OCI-LY7 (cell line): ENCODE data around the genes LCMT1 and C16orf82.

DNA sequence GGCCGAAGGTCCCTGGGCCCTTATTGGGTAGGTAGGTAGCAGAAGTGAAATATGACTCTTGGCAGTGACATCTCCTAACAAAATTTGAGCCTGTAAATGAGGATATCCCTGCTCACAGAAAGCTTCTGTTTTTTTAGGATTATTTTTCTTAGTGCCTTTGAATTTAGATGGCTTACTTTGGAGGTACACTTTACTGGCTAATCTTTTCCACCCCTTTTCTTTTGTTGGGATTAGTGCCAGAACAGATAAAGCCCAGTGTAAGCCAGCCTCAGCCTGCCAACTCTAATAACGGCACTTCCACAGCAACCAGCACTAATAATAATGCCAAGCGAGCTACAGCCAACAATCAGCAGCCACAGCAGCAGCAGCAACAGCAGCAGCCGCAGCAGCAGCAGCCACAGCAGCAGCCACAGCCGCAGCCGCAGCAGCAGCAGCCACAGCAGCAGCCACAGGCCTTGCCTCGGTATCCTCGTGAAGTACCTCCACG, 47.3 kb downstream of the TNRC6A start:
- PRO-cap: no peak
- RAMPAGE, long total RNA: no peak

- PRO-cap: no peak
- RAMPAGE, long total RNA: no peak
These were observed 54.9 kb upstream of the SLC5A11 start for GRCh38 chr16:24790776-24791267.

DNA sequence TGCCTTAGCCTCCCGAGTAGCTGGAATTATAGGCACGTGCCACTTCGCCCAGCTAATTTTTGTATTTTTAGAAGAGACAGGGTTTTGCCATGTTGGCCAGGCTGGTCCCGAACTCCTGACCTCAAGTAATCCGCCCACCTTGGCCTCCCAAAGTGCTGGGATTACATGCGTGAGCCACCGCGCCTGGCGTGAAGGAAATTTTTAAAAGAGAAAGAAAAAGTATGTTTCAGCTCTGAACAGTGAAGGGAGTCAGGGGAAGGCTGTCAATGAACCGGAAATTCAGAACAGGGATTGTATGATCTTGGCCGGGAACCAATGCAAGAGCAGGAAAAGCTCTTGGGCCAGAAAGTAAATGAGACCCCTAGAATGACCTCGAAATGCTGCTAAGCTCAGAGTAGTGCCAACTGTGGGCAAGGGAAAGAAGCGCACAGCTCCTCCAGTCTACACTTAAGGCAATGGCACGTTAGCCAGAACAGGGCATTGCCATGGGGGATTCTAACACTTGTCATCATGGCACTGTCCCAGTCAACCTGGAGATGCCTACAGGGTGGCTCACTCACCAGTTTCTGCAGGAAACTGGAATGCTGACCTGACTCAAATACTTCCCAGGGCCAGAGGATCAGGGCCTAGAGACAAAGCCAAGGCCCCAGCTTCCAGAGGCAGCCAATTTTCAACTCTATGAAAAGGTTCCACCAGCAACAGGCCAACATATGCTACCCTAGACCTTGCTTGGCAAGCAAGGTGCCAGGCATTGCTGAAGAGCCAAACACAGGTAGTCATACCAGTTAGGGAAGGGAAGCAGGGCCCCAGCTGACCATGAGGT, 35.1 kb downstream of the ARHGAP17 start:
- PRO-cap: no peak
- RAMPAGE, long total RNA: no peak

- PRO-cap: no peak
- RAMPAGE, long total RNA: no peak
These were observed 20.9 kb downstream of the ARHGAP17 start for GRCh38 chr16:24994203-24994702.

- PRO-cap: no peak
- RAMPAGE, long total RNA: no peak
These were observed 2.8 kb downstream of the ARHGAP17 start for GRCh38 chr16:25011990-25013082.

DNA sequence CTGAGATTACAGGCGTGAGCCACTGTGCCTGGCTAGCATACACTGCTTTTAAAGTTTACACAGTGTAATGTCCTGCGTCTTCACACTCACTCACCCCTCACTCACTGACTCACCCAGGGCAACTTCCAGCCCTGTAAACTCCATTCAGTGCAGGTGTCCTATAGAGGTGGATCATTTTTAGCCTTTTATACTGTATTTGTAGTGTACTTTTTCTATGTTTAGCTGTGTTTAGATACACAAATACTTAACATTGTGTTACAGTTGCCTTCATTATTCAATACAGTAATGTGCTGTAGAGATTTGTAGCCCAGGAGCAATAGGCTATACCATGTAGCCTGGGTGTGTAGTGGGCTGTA, 35.2 kb upstream of the ARHGAP17 start:
- PRO-cap: no peak
- RAMPAGE, long total RNA: no peak

DNA sequence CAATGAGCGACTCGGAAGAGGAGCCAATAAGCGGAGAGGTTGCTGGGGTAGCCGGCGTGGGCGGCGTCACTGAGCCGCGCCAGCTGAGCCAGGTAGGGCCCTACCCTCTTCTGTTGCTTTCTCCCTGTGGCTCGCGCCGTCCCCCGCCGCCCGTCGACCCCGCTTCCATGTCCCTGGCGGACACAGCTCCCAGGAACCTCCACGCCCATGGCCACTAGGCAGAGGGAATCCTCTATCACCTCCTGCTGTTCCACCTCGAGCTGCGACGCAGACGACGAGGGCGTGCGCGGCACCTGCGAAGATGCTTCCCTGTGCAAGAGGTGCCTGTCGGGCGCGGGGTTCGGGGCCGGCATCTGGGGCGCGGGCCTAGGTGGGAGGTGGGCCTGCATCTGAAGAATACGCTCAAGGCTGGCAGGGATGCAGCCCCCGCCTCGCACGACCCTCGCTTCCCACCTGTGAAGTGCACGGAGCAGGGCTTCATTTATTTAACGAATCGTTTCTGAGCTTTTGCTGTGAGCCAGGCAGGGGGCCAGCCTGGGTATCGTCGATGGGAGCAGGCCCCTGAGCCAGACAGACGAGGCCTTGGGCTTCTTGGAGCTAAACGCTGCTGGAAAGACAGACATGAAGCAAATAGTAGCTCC, at the start of gene LCMT1:
LCMT1 (plus strand) TSS at position 66 of the 641 bp plus-strand sequence.
- PRO-cap: bidirectional peak, plus-strand start at position 69 of the sequence, minus-strand start outside the sequence
- RAMPAGE, long total RNA: start-site peak on the plus strand centred at position 61 of the sequence, 33 bp wide, 116 and 56 reads in 2 replicates

GRCh38 chr16:27066666-27067151, at the start of gene C16orf82:
Gene C16orf82, plus strand, starts transcription at chr16:27066927.
- PRO-cap: no peak
- RAMPAGE, long total RNA: no peak

DNA sequence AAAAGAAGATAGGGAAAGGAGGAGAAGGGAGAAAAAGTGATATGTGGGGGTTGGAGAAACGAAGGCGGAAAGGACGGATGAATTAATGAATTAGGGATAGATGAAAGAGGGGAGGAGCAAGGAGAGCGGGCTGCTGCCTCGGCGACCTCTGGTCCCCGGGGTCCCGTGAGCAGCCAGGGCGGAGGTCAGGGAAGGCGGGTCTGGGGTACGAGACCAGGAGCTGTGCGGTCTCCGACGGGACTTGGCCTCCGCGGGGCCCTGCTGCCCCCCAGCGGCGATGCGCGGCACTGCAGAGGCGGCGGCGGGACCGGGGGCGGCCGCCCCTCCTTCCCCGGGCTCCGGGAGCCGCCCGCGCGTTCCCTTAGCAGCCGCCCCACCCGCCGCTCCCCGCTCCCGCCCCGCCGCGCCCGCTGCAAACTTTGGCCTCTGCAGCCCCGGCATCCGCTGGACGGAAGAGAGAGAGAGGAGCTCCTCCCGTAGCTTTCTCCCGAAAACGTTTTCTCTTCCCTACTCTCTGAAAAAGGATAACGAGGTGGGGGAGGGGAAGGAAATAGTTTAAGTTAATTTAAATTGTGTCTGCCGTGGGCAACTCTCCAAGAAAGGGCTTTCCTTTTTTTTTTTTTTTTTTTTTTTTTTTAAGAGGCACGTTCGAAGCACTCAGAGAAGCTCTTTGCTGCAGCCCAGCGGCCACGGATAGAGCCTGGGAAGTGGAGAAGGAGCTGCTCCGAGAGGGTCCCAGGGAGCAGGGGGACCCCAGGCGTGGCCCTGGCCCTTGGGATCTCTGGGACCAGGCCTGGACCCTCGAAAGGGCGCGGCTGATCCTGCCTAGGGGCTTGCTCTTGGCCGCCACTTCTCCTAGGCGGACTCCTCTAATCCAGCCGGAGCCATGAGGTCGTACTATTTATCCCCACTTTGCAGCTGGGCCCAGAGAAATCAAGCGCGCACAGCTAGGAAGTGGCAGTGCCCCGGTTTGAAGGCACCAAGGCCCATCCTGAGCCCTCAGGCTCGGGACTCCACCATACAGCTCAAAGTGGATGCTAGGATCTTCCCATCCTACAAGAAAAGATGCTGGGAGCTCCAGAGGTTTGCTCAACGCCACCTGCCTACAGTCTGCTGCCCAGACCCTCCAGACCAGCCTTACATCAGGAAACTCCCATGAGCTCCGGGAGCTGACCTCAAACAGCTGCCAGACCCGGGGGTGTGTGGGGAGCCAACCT, 43.2 kb downstream of the C16orf82 start:
- PRO-cap: no peak
- RAMPAGE, long total RNA: no peak

DNA sequence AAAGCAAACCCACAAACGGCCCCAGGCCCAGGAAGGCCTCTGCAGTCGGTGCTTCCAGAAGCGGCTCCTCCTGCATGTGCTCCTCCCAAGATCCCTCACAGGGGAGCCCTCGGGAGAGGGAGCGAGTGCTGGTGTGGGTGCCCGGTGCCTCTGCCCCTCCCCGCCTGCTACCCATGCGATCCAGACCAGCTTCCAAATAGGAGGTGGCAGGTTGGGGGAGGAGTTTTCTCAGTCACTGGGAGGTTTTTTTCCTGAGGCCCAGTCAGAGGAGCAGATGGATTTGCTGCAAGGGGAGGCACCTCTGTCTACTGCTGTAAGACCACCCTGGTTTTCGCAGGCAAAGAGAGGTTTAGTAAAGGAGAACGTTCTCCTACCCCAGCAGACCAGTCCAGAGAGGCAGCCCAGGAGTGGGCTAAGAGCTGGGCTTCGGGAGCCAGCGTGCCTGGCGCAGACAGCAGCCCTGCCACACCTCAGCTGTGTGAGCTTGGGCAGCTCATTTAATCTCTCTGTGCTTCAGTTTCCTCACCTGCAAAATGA, 16.0 kb downstream of the KDM8 start:
- PRO-cap: no peak
- RAMPAGE, long total RNA: no peak

DNA sequence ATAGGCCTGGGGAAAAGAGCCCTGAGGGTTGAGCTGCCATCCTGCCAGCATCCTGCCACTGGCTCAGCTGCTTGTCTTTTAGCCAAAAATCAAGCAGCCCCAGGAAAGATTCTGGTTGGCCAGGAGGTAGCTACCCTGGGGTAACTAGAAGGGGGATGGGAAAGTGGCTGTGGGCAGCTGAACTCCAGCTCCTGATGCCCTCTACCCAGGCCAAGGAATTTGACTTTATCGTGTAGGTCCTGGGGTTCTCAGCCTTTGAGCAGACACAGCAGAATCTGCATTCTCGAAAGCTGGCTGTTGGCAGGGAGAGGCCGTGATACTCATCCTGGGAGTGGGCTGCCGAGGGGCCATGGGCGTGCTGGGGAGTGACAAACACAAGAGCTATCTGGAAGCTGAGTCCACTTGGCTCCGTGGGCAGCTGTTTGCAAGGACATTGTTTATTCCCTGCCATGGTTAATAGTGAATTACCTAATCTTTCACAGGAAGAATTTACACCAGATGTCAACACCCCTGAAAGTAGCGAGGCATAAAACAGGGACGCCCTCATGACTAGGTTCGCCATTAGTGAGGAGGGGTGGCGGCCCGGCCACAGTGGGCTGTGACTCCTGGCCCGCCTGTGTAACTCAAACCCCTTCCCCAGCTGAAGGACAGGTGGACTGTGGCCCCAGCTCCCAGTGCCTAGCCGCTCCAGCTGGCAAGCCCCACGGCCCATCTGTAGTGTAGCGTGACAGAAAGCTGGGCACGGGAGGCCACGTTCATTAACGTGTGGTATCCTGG, 18.8 kb downstream of the KDM8 start:
- PRO-cap: no peak
- RAMPAGE, long total RNA: no peak

- PRO-cap: no peak
- RAMPAGE, long total RNA: no peak
These were observed 22.6 kb downstream of the KDM8 start for GRCh38 chr16:27225835-27226381.

GRCh38 chr16:27237219-27238025, 31.1 kb downstream of the NSMCE1 start:
- PRO-cap: bidirectional peak, plus-strand start at chr16:27237666, minus-strand start at chr16:27237567
- RAMPAGE, long total RNA: no peak

GRCh38 chr16:27339898-27340503, 26.2 kb downstream of the IL4R start:
- PRO-cap: no peak
- RAMPAGE, long total RNA: no peak

DNA sequence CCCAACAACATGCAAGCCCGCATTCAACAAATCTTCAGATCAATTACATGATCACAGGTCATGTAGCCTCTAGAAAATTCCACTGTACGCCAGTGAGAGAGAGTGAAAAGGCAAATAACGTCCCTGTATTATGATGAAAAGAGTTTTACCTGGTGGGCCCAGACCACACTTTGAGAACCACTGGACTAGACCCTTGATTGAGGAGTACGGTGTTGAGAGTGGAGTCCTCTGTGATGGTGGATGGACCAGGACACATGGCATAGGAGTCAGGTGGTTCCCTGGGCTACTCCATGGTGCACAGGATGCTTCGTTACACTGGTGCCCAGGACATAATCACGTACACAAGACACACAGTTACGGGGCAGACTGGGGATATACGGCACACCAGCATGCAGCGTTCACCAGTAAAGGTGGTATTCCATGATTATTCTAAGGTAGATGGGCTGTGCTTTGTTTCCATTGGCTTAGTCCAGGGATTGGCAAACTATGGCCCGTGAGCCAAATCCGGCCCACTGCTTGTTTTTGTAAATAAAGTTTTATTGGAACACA, 29.1 kb downstream of the IL4R start:
- PRO-cap: no peak
- RAMPAGE, long total RNA: no peak

DNA sequence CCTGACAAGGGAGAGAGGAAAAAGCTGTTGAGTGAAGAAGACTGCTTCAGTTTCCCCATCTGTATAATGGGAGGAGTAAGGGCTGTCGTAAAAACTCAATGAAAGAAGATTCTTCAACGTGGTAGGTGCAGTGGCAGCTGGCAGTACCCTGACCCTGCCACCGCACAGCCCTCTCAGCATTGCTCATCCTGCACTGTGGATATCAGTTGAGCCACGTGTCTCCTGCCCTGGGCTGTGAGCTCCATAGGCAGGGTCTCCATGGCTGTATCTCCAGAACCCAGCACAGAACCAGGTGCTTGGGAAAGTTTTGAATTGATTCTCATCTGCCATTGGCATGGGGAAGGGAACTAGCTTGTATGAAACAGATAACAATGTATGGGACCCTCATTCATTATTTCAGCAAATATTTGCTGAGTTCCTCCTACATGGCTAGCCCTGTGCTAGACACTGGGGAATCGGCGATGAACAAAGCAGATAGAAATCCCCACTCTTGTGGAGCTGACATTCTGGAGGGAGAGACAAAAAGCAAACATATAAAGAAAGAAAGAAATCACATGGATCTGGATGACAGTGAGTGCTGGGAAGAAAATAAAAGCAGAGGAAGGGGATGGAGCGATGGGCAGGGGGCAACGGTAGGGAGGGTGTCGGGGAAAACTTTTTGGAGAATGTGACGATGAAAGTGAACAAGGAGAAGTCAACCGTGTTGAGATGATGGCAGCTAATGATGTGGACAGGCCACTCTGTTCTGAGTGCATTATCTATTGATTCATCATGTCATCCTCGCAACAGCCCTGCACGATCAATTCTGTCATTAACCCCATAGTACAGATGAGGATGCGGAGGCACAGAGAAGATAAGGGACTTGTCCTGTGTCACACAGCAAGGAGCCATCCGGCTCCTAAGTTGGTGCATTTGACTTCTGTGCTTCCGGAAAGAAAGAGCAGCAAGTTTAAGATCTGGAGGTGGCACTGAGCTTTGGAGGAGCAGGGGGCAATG, 41.1 kb downstream of the IL4R start:
- PRO-cap: no peak
- RAMPAGE, long total RNA: no peak

- PRO-cap: no peak
- RAMPAGE, long total RNA: no peak
These were observed 39.5 kb upstream of the IL21R start for GRCh38 chr16:27362219-27363223.

DNA sequence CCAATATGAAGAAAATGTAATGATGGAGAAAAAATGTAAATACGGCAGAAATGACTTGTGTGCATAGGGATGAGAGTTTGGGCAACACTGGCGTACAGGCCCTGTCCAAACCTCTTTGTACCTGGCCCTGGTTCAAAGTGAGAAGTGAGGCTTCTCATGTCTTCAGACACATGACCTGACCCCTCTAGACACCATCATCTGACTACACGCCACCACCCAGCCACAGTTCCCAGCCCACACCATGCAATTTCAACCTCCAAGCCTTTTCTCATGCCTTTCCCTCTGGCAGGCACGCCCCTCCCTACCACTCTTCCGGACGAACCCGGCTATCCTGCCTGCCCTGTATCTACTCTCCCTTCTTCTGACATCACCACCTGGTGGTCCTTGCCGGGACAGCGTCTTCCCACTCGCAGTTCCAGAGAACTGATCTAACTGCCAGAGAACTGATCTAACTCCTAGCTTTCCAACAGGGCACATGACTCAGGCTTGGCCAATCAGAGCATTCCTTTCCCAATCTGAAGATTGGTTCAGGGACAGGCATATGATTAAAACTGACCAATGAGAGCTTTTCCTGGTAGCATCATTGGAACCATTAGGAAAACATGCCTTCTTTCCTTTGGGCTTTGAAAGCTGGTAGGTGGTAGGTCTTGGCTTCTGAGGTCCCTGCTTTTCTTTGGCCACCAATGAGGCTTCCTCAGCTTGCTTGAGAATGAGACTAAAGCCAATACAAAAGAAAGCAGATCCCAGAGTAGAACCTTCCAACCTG, 27.0 kb upstream of the IL21R start:
- PRO-cap: bidirectional peak, plus-strand start at position 610 of the sequence, minus-strand start at position 428 of the sequence
- RAMPAGE, long total RNA: no peak

GRCh38 chr16:27547382-27547665, 2.4 kb downstream of the GTF3C1 start:
- PRO-cap: no peak
- RAMPAGE, long total RNA: no peak

GRCh38 chr16:28172217-28172737, 39.5 kb downstream of the XPO6 start:
- PRO-cap: no peak
- RAMPAGE, long total RNA: no peak